SK-N-DZ (cell line): ENCODE measurements around the gene PRCP.

DNA sequence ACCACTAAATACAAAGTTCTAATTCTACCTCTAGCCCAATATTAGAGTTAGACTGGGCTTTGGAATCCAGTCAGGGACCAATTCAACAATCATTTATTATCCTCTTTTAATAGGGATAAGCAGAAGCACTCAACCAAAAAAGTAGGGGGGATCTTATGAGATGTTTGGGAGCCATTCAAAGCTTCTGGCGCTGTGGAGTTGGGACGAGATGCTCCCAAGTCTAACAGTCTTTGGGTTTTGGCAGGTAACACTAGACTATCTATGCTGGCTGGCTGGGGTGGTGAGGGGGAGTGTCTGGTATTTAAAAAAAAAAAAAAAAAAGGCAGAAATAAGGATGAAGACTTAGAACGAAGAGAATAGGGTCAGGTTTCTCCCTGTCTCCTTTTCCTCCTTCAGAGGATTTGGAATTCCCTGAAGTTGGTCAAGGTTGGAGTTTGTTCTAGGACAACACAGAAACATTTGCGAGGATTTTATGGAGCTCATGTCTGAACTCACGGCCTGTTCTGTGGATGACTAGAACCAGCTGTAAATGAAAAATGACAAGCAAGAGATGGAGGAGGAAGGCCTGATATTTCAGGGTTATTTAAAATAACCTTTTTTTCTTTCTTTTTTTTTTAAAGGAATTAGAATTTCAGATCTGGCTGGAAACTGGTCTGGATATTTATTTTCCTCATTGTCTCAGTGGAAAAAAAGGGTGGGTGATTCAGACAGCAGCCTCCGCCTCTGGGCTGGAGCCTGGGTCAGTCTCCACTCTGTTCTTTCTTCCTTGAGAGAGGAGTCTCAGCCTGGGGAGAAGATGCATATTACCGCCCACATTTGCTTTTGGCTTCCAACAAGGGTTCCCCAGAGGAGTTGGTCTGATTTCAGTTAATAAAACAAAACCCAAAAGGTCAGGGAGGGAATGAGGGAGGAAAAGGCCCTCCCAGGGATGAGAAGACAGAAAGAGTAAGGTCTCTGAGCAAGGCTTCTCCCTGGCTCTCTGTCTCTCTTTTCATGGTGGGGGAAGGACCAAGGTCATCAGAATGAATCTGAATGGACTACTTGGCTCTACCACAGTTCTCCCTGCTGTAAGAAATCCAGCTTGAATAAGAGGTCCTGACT, 80.1 kb downstream of the USP35 start:
RAMPAGE:
- cytosol, long total RNA, result no peak
- nucleus, long total RNA, result no peak

RAMPAGE:
- cytosol, long total RNA, result no peak
- nucleus, long total RNA, result no peak
These were observed 104.8 kb downstream of the USP35 start for GRCh38 chr11:78293386-78294119.

GRCh38 chr11:78350979-78351215, 66.7 kb downstream of the GAB2 start:
RAMPAGE:
- cytosol, long total RNA, result no peak
- nucleus, long total RNA, result no peak

RAMPAGE:
- cytosol, long total RNA, result no peak
- nucleus, long total RNA, result no peak
These were observed 53.6 kb downstream of the GAB2 start for GRCh38 chr11:78363919-78364533.

GRCh38 chr11:78369396-78369894, 48.2 kb downstream of the GAB2 start:
RAMPAGE:
- cytosol, long total RNA, result no peak
- nucleus, long total RNA, result no peak

DNA sequence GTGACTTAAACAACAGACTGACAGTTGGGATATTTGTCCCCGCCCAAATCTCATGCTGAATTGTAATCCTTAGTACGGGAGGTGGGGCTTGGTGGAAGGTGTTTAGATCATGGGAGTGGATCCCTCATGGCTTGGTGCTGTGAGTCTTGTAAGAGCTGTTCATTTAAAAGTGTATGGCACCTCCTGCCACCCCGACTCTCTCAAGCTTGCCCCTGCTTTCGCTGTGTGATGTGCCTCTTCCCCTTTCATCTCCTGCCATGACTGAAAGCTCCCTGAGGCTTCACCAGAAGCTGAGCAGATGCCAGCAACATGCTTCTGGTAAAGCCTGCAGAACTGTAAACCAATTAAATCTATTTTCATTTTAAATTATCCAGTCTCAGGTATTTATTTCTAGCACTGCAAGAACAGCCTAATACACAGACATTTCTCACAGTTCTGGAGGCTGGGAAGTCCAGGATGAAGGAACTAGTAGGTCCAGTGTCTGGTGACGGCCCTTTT, 40.8 kb downstream of the GAB2 start:
RAMPAGE:
- cytosol, long total RNA, result no peak
- nucleus, long total RNA, result no peak

DNA sequence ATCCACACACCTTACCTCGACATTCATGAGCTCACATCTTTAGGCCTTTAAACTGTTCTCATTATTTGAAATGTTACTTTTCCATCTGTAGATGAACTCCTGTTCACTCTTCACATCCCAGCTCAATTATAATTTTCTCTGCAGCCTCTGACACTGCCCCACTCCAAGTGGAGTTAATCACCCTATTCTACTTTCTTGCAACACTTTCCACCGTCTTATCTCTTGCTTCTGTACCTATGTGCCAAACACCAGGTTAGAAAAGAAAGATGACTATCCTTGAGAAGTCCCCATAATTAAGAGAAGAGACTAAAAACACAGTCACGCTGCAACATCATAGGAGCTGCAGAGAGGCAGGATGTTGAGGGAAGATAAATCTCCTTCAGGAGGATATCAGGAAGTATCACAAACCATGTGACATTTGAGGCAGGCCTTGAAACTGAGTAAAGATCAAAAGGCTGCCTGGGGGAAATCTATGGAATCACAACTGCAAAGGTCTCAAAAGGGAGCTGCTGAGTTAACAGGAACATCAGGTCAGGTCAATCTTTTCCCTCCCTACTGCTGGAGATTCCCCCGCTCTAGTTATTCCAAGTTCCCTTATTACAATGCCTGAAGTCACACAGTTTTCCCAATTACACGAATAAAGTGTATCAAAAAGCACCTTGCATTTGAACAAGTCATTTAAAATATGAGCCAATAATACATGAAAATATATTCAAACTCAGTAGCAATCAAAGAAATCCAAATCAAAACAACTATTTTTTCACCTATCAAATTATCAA, 24.7 kb downstream of the GAB2 start:
RAMPAGE:
- cytosol, long total RNA, result no peak
- nucleus, long total RNA, result no peak

GRCh38 chr11:78394522-78395235, 22.9 kb downstream of the GAB2 start:
RAMPAGE:
- cytosol, long total RNA, result no peak
- nucleus, long total RNA, result no peak

DNA sequence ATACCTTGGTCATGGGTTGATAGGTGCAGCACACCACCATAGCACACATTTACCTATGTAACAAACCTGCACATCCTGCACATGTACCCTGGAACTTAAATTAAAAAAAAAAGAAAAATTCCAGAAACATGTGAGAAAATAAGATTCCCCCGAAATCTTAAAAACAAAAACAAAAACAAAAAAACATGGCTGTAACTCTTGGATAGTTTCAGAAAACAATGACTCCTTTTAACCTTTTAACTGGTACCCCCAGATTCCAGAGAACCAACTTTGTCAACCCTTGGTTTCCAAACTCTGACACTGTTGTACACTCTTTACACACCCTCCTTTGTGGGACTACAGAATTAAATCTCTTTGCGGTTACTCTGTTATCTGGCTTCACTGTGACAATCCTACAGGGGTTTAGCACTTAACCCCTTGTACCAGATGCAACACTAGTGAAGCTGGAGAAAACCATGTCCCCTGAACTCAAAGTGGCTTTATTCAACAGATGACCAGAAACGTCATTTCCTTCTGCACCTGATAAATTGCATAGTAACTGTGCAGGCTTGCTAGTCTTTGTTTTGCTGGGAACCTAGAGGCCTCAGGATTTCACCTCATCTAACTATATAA, 5.5 kb upstream of the GAB2 start:
RAMPAGE:
- cytosol, long total RNA, result no peak
- nucleus, long total RNA, result no peak

DNA sequence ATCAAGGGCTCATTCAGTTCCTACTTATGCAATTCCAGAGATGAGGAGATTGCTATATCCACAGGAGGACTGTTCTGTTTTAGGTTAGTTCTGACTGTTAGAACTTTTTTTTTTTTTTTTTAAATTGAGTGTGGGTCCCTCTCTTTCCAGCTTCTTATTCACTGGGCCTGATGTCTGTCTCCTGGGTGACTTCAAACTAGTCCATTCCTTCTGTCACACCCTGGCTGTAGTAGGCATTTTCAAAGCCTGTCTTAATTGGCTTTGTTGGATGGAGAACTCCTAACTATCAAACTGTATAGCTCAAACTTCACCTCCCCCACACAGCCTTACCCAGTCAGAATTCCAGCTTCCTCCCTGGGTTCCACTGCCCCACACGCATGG, 159.7 kb upstream of the NARS2 start:
RAMPAGE:
- cytosol, long total RNA, result no peak
- nucleus, long total RNA, result no peak

DNA sequence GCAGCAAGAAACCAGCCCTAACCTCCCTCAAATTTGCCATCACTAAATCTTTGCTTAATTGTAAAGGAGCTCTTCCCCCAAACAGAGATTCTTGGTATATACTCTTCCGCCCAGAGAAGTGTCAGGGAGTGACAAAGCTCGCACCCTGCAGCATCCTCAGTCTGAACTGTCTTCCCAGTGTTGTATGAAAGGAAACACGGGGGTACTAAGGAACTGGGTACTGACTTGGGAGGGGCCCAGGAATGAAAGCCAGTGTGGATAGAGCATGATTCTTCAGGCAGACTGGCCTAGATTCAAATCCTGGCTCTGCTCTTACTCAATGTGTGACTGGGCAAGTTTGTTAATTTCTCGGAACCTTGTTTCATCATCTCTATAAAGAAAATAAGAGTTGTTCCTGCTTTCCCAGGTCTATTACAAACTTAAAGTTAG, 265.9 kb upstream of the NARS2 start:
RAMPAGE:
- cytosol, long total RNA, result no peak
- nucleus, long total RNA, result no peak

GRCh38 chr11:79086924-79088102, 353.5 kb downstream of the TENM4 start:
RAMPAGE:
- cytosol, long total RNA, result no peak
- nucleus, long total RNA, result no peak

GRCh38 chr11:79439182-79439977, 1.4 kb downstream of the TENM4 start:
RAMPAGE:
- cytosol, long total RNA, result no peak
- nucleus, long total RNA, result no peak

GRCh38 chr11:79655696-79656165, 214.9 kb upstream of the TENM4 start:
RAMPAGE:
- cytosol, long total RNA, result no peak
- nucleus, long total RNA, result no peak

RAMPAGE:
- cytosol, long total RNA, result no peak
- nucleus, long total RNA, result no peak
These were observed 1023.9 kb downstream of the FAM181B start for GRCh38 chr11:81709802-81710039.

GRCh38 chr11:82734063-82734249, 292 bp upstream of the FAM181B start:
RAMPAGE:
- cytosol, long total RNA, result no peak
- nucleus, long total RNA, result no peak

DNA sequence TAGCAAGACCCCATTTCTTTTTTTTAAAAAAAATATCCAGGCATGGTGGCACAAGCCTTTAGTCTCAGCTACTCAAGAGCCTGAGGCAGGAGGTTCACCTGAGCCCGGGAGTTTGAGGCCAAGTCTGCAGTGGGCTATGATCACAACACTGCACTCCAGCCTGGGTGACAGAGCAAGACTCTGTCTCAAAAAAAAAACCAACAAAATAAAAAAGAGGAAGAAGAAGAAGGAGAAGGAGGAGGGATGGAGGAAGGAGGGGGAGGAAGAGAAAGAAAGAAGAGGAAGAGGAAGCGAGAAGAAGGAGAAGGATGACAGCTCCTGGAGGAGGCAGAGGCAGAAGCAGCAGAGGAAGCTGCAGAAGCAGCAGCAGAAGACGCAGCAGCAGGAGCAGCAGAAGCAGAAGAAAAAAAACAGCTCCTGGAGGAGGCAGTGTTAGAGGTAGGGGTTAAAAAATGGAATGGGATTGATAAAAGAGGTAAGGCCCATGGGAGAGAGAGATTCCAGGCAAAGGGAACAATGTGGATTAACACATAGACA, 11.0 kb downstream of the PRCP start:
RAMPAGE:
- cytosol, long total RNA, result no peak
- nucleus, long total RNA, result no peak

RAMPAGE:
- cytosol, long total RNA, result start-site peak on the minus strand at chr11:82900412-82900426, 95 and 120 reads in 2 replicates
- nucleus, long total RNA, result start-site peak on the minus strand at chr11:82900412-82900430, 38 and 41 reads in 2 replicates
These were observed at the start of gene PRCP for GRCh38 chr11:82900252-82901237. Gene PRCP, minus strand, starts transcription at chr11:82900430.

DNA sequence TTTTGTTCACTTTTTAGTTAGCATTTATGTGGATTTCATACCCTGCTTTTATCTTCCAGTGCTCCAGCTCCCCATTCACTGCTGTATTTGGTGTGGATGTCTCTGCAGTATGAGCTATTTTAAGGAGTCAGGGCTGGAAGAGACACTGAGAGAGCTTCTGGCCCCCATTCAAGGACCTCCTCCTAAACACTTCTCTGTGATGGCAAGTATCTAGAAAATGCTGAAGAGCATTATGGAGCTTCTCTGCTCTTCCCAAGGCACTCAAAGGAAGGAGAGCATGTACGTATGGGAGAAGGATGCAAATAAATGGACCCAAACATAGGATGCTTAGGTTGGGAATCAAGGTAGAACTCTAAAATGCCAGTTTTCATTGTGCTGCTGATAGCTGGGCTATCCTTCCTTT, 79.4 kb downstream of the RAB30 start:
RAMPAGE:
- cytosol, long total RNA, result no peak
- nucleus, long total RNA, result no peak

GRCh38 chr11:83115453-83116219, 41.3 kb upstream of the PCF11 start:
RAMPAGE:
- cytosol, long total RNA, result no peak
- nucleus, long total RNA, result no peak